ENCODE measurements around a stretch of chr1.

GRCh38 chr1:119341228-119342004 is 27.2 kb upstream of the HAO2 start:
- RAMPAGE, long total RNA: no peak
- RRBS: no CpG with 5 or more reads among the region's 5 CpGs

DNA sequence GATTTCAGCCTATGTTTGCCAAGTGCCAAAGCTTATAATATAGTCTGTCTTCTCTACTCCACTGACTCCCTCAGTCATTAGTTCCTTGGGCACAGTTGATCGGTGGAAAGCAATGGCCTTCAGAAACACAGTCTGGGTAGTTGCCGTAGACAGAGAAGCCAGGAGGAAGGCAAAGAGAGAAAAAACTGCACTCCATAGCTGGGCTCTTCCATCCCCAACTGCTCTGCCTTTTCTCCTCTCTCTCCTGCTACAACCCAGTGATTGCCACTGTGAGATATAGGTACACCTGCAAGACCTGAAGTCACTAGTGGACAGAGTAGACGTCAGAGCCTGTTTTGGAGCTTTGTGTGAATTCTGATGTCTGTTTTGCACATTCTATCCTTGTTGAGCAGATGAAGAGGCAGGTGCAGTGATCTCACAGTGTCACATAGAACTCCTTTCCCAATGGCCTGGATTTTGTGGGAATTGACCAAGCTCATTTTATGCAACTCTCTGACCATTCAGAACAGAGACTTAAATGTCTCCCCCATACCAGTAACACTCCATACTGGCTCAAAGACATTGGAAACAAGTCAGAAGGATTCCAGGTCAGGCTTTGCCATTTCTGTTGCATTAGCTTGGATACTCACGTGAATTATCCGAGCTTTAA is 2.2 kb downstream of the HAO2 start:
- RAMPAGE, long total RNA: no peak
- RRBS: no CpG with 5 or more reads among the region's 5 CpGs

GRCh38 chr1:119679133-119679572 is 31.1 kb upstream of the ZNF697 start:
- RAMPAGE, long total RNA: no peak
- RRBS: no CpG with 5 or more reads among the region's 1 CpG

DNA sequence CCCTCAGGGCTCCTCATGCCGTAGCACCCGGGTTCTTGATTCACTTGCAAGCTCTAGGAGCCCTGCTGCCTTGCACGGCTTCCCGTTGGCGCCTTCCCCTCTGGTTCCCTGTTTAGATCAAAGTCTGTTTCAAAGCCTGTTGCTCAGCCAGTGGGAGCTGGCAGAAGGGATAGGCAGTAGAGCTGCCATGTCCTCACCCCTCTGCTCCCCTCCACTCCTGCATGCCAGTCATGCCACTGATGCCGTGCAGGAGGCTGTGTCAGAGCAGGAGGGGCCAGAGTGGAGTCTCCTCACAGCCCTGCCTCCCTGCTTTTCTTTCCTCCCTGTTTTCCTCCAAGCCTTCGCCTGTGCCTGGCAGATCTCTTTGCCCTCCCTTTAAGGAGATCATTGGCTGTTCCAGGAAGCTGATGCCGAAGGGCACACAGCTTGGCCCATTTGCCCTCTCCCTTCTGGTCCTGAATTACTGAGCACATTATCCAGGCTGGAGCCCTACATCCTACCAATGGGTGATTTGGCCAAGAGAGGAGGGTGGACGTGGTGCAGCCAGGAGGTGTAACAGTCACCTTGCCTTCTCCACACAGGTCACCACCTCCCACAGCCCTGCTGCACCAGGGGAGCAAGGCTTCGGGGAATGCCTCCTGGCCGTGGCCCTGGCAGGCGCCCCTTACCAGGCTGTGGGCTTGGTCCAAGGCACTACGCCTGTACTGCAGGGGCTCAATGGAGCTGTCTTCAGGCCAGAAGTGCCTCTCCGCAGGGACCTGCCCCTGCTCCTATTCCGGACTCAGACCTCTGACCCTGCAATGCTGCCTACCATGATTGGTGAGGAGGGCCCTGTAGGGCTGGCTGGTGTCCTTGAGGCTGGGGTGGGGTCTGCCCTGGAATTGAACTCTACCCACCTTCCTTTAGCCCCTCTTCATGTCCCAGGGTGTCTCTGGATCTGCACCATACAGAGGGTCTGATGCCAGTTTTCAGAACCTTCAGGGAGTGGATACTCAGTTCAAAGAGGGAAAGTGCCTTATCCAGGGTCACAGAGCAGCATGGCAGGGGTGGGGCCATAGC is 26.1 kb downstream of the HMGCS2 start:
- RAMPAGE, long total RNA: no peak
- RRBS: no CpG with 5 or more reads among the region's 15 CpGs

DNA sequence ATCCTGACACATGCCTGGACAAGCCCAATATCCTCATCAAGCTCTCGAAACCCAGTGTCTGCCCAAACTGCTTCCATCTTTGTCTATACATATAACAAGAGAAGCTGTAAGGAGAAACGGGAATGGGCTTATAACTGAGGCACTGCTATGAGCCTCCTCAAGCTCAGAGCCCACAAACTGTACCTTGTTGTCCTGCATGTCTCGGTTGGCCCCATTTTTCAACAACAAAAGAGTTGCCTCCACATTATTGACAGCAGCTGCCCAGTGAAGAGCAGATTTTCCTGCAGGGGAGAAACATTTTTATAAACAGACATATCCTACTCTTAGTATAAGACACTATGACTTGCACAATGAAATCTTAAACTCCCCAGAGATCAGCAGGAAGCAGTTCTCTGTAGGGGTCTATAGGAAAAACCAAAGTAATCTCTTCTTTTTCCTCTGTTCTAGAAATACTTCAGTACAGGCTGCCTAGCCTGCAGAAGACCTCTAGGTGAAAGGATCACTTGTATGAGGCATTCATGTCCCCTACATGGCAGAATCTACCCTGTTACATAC is 21.2 kb upstream of the ADAM30 start:
- RAMPAGE, long total RNA: no peak
- RRBS: no CpG with 5 or more reads among the region's 3 CpGs

- RAMPAGE, long total RNA: no peak
- RRBS: no CpG with 5 or more reads among the region's 1 CpG
Observed at GRCh38 chr1:120100597-120100820, 31.0 kb upstream of the NOTCH2 start.

GRCh38 chr1:120180033-120180499 is 3.7 kb upstream of the SEC22B start:
- RAMPAGE, long total RNA: no peak
- RRBS: no CpG with 5 or more reads among the region's 16 CpGs

GRCh38 chr1:120491676-120492161 is 76.9 kb downstream of the NBPF8 start:
- RAMPAGE, long total RNA: no peak
- RRBS: no CpG with 5 or more reads among the region's 4 CpGs

GRCh38 chr1:120529852-120530537 is 115.2 kb downstream of the NBPF8 start:
- RAMPAGE, long total RNA: no peak
- RRBS: no CpG with 5 or more reads among the region's 7 CpGs

DNA sequence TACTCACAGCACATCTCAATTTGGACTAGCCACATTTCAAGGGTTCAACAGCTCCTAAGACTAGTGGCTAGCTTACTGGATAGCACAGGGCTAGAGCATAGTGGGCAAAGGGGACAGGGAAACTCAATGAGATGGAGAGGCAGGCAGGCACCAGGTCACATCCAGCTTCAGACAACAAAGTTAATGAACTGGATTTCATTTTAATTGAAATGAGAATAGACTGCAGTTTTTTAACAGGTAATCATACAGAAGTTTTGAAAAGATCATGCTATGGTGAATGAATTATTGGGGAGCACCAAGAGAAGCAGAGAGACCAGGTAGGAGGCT is 137.4 kb downstream of the NBPF8 start:
- RAMPAGE, long total RNA: no peak

GRCh38 chr1:120557085-120557496 is 142.3 kb downstream of the NBPF8 start:
- RAMPAGE, long total RNA: no peak
- RRBS: no CpG with 5 or more reads among the region's 7 CpGs

DNA sequence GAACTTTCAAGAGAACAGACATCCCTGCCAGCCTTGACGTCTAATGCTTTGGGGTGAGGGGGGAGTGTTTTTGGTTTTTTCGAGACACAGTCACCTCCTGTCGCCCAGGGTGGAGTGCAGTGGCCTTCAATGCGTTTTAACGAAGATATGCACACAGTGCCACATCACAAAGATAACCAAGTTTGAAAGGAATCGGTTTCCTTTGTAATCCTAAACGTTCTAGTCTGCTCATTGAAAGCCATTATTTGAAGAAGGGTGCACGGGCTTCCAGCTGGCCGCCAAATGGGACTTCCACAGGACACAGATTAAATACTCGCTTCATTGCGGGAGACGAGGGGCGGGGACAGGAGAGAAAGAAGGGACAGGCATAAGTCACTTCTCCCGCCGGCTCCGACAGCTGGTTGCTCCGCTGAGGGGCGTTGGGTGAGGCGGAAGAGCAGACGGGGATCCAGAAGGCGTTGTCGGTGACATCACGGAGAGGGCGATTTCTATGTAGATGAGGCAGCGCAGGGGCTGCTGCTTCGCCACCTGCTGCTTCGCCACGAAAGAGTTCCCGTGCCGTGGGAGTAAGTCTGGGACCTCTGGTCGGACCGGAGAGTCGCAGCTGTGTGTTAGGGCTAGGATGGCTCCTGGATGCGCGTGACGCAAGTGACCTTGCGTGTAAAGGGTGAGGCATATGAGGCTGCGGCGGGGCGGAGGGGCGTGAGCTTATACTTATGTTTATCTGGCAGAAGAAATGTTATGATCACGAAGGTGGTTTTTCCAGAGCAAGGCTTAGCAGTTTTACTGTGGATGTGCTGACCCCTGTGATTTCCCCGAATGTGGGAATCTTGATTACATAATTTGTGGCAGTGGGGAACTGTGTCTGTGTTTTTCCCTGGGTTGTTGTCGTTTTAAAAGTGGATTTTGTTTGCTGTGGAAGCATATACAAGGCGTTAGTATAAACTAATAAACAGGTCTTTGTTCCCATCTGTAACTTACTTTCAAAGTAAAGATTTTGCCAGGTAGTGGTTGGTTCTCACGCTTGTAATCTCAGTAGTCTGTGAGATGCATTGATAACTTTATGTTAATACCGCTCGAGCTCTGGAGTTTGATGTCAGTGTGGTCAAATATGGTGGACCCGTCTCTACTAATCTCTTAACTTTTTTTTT is 52.7 kb downstream of the PPIAL4A start:
- RAMPAGE, long total RNA: no peak
- RRBS: no CpG with 5 or more reads among the region's 49 CpGs

GRCh38 chr1:121051921-121052376 is 132.2 kb downstream of the FAM72B start:
- RAMPAGE, long total RNA: no peak
- RRBS: no CpG with 5 or more reads among the region's 31 CpGs

DNA sequence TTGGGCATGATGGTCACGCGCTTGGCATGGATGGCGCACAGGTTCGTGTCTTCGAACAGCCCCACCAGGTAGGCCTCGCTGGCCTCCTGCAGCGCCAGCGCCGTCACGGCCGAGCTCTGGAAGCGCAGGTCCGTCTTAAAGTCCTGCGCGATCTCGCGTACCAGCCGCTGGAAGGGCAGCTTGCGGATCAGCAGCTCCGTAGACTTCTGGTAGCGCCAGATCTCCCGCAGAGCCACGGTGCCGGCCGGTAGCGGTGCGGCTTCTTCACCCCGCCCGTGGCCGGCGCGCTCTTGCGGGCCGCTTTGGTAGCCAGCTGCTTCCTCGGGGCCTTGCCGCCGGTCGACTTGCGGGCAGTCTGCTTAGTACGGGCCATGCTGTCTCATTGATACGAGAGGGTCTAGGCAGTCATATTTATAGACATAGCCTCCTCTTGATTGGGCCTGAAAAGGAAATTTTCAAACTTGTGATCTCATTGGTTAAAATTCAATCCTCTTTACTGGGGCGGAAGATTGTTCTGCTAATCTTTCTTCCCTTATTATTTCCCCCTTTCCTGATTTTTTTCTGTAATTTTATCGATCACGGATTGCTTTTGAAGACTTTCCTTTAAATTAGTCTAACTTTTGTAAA is 65.8 kb downstream of the FAM72B start:
- RAMPAGE, long total RNA: no peak
- RRBS: no CpG with 5 or more reads among the region's 44 CpGs

- RAMPAGE, long total RNA: no peak
- RRBS: no CpG with 5 or more reads among the region's 16 CpGs
Observed at GRCh38 chr1:121538125-121538644, 353.4 kb downstream of the SRGAP2C start.

DNA sequence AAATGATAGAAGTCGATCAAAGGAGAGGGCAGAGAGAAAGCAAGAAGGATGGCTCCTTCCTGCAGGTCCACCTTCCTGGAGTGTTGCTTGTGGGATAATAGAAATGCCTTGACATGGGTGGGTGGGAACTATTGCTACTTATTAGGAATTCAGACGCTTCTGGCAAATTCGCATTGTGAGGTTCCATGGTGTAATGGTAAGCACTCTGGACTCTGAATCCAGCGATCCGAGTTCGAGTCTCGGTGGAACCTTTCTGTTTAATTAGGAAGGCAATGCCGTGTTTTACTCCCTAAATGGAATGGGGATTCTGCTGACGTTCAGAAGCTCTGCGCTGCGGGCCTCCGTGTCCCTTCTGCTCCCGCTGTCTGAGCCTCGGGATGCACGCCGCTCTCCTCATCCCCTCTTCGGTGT is 214.5 kb downstream of the H3-7 start:
- RAMPAGE, long total RNA: no peak
- RRBS: no CpG with 5 or more reads among the region's 17 CpGs

GRCh38 chr1:143699190-143699699 is 206.5 kb downstream of the H3-7 start:
- RAMPAGE, long total RNA: no peak
- RRBS: 2% methylated on average over 3 of the region's 26 CpGs

DNA sequence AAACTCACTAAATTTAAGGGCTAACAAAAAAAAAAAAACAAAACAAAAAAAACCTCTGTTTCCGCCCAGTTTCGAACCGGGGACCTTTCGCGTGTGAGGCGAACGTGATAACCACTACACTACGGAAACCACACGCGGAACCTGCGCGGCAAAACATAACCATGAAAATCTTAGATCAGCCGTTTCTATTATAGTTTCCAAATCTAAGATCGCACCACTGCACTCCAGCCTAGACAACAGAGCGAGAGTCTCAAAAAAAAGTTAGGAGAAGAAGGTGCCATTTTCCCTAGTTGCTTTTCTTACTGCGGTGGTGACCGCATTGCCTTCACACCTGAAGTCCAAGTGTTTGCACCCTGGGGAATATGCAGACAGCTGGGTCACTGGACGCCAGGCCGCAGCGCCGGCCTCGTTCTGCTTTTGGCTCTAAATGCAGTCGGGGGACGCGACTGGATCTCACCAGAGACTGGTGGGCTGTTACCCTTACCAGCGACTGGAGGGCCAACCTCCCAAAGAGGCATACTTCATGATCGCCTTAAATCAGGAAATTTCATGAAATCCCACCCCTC is 101.8 kb downstream of the H3-7 start:
- RAMPAGE, long total RNA: no peak
- RRBS: no CpG with 5 or more reads among the region's 27 CpGs

GRCh38 chr1:144439895-144440543 is 21.4 kb downstream of the NBPF15 start:
- RAMPAGE, long total RNA: no peak
- RRBS: no CpG with 5 or more reads among the region's 9 CpGs

DNA sequence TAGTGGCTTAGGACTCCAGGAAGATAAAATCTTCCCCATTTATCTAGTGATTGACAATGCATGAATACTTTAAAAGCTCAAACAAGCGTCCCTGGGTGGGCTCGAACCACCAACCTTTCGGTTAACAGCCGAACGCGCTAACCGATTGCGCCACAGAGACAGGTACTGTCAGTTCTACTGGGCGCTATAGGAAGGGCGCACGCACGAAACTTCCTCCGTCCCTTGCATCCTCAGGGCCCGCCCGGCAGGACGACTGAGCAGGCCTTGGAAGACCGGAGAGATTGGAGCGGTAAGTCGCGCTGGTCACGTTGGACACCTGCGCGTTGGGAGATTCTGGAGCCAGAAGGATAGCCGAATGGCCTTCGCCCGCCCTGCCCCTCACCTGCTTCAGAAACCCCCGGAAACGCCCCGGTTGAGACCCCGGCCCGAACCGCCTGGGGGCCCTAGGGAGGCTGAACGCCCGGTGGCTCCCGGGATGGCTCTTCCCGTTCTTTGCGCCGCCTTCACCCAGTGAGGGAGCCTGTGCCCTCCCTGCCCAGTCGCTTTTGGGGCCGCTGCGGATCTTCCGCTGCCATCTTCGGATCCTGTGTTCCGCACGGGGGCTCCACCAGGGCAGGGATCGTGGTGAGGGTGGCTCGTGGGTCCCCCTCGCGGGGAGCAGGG is 25.1 kb upstream of the PPIAL4F start:
- RAMPAGE, long total RNA: no peak
- RRBS: no CpG with 5 or more reads among the region's 49 CpGs

All from epithelial cell of alveolus of lung (primary cell).